Urinary bladder (tissue), 3 donors: ENCODE data around the gene ICAM1.

- PRO-cap, result unidirectional peak, minus-strand start at chr19:10226416; bidirectional peak, plus-strand start at chr19:10226873, minus-strand start at chr19:10226693
- RAMPAGE, long total RNA, result no peak
These were observed 4.8 kb downstream of the S1PR2 start for GRCh38 chr19:10226132-10226916.

GRCh38 chr19:10242687-10243200 lies 9.3 kb upstream of the MRPL4 start:
- PRO-cap, result no peak
- RAMPAGE, long total RNA, result no peak

GRCh38 chr19:10270610-10271472 lies at the start of gene ICAM1:
Gene ICAM1, plus strand, starts transcription at chr19:10271120.
- PRO-cap, result bidirectional peak, plus-strand start at chr19:10271110, minus-strand start at chr19:10270993
- RAMPAGE, long total RNA, result no peak

DNA sequence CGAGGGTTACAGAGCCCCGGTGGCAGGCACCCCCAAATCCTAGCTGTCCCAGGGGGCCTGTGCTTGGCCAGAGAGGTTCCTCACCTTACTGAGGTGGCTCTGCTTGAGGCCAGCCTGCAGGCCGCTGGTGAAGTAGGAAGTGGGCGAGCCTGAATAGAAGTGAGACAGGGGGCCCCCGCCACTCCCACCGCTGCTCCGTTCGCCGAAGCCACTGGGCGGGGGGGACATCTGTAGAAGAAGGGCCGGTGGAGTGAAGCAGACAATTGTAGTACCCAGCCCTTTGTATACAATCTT lies 2.3 kb upstream of the FDX2 start:
- PRO-cap, result no peak
- RAMPAGE, long total RNA, result no peak

- PRO-cap, result no peak
- RAMPAGE, long total RNA, result no peak
These were observed 10.1 kb downstream of the CDC37 start for GRCh38 chr19:10393207-10393709.

- PRO-cap, result no peak
- RAMPAGE, long total RNA, result no peak
These were observed 4.6 kb upstream of the PDE4A start for GRCh38 chr19:10415775-10416146.

DNA sequence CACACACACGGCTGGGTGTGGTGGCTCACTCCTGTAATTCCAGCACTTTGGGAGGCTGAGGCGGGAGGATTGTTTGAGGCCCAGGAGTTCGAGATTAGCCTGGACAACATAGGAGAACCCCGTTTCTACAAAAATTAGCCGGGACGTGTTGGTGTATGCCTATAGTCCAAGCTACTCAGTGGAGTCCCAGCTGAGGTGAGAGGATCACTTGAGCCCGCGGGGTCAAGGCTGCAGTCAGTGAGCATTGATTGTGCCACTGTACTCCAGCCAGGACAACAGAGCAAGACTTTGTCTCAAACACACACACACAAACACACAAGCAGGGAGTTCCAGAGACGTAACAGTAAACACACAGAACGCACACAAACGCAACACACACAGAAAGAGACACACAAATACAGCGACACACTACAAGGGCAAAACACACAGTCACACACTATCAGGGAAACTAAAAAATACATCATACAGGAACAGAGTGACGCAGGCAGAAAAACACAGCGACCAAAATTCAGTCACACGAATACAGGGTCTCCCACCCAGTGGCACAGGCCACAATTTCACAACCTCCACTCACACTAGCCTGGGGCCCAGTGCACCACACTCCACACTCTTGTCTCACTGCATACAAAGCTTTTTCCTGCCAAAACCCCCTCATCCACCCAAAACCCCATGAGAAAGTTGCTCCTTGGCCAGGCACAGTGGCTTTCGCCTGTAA lies 1.5 kb downstream of the S1PR5 start:
- PRO-cap, result no peak
- RAMPAGE, long total RNA, result no peak

DNA sequence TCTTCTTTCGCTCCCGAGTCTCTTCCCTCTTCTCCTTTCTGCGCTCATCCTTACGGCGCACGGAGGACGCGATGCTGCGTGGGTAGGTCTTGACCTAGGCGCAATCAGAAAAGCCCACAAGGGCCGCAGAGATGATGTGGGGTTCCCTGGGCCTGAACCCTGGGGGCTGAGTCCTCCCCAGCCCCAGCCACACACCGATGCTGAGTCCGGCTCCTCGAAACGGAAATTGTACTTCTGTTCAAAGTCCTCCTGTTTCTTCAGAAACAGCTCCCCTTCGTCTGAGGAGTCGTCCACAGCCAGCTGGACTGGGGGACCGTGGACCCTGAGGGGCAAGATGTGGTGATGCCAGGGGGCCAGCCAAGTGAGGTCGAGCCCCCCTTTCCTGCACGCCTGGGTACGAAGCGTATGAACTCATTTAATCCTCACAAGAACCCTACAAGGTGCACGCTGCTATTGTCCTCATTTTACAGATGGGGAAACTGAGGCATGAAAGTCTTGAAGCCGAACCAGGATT lies 6.1 kb downstream of the KRI1 start:
- PRO-cap, result no peak
- RAMPAGE, long total RNA, result no peak

GRCh38 chr19:10602043-10602948 lies 15.2 kb upstream of the AP1M2 start:
- PRO-cap, result bidirectional peak, plus-strand start at chr19:10602474, minus-strand start at chr19:10602284
- RAMPAGE, long total RNA, result no peak

DNA sequence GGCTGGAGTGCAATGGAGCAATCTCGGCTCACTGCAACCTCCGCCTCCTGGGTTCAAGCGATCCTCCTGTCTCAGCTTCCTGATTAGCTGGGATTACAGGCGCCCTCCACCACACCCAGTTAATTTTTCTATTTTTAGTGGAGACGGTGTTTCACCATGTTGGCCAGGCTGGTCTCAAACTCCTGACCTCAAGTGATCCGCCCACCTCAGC lies 1.7 kb upstream of the ILF3 start:
- PRO-cap, result no peak
- RAMPAGE, long total RNA, result no peak

GRCh38 chr19:10653491-10654209 lies 496 bp upstream of the ILF3 start:
- PRO-cap, result unidirectional peak, minus-strand start at chr19:10653865; bidirectional peak, plus-strand start at chr19:10654370, minus-strand start at chr19:10653922
- RAMPAGE, long total RNA, result no peak

- PRO-cap, result unidirectional peak, plus-strand start at chr19:10695652
- RAMPAGE, long total RNA, result no peak
These were observed 5.6 kb upstream of the QTRT1 start for GRCh38 chr19:10695424-10696279.

- PRO-cap, result no peak
- RAMPAGE, long total RNA, result no peak
These were observed 18.4 kb downstream of the DNM2 start for GRCh38 chr19:10736112-10736895.

GRCh38 chr19:10761544-10762219 lies 43.8 kb downstream of the DNM2 start:
- PRO-cap, result no peak
- RAMPAGE, long total RNA, result no peak

DNA sequence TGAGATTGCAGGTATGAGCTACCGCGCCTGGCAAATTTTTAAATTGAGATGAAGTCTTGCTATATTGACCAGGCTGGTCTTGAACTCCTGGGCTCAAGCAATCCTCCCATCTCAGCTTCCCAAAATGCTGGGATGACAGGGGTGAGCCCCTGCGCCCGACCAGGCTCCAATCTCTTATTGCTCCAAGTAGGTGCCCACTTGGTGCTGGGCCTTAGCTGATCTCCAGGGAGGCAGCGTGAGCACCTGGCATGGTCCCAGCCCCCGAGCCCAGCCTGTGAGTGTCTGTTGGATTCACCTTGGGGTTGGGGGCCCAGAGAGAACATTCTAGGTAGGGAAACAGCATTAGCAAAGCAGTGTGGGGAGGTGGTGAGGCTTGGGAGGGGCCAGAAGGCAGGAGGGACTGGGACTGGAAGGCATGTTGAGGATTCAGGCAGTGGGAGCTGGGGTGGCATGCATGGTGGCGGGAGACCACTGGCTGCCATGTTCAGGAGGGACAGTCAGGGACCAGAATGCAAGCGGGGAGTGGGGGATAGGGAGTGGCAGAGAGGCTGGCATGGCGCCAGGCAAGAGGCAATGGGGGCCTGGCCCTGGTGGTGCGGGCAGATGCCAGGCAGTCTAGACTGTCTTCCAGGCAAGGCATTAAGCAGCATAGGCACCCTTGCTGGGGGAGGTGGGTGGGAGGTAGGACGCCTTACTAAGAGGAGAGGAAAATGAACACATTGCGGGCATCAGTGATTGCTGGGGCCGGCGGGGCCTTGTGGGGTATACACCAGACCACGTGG lies 45.7 kb downstream of the DNM2 start:
- PRO-cap, result no peak
- RAMPAGE, long total RNA, result no peak

DNA sequence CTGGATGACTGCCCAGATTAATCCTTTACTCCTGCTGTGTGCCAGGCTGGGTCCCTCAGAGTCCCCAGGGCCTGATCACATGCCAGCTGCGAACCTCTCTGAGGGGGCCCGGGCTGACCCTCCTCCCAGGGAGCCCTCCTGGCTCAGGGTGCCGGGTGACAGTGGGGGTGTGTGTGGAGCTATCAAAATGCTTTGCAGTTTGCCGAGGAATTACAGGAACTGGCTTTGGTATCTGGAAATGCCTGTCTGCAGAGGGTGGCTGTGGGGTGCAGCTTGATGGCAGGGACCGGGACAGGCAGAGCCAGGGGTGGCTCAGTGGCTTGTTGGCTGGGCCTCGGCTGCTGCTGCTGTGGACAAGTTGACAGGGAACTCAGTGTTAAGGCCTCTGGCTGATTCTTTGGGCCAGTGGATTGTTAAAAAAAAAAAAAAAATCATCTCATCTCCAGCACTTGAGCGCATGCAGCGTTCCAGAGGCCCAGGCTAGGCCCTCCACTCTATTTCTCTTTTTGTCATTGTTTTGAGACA lies 49.0 kb downstream of the DNM2 start:
- PRO-cap, result no peak
- RAMPAGE, long total RNA, result no peak

GRCh38 chr19:10775532-10776016 lies 57.7 kb downstream of the DNM2 start:
- PRO-cap, result no peak
- RAMPAGE, long total RNA, result no peak

- PRO-cap, result bidirectional peak, plus-strand start at chr19:10817688, minus-strand start at chr19:10817617; bidirectional peak, plus-strand start at chr19:10817833, minus-strand start at chr19:10817737; bidirectional peak, plus-strand start at chr19:10818008, minus-strand start at chr19:10817865
- RAMPAGE, long total RNA, result no peak
These were observed 18.5 kb downstream of the TMED1 start for GRCh38 chr19:10817220-10818180.

DNA sequence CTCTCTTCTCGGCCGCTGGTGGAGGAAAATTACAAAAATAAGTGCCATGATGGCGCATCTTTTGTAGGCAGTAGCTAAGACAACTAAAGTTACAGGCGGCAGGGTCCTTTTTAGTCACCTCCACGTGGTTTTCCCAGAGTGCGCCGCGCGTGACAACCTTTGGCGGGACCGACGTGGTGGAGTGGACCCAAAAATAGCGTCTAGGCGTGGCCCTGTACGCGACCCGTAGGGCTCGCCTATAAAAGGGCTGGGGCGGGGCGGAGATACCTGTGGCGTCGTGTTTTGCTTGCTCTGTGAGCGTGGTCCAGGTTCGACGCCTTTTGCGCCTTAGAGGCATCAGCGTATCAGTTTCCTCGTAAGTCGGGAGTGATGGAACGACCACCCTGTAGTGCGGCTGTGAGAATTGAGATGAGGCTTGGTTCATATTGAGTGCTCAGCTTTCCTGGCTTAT lies 429 bp upstream of the TMED1 start:
- PRO-cap, result bidirectional peak, plus-strand start at position 136 of the sequence, minus-strand start outside the sequence; unidirectional peak, plus-strand start at position 241 of the sequence
- RAMPAGE, long total RNA, result no peak

DNA sequence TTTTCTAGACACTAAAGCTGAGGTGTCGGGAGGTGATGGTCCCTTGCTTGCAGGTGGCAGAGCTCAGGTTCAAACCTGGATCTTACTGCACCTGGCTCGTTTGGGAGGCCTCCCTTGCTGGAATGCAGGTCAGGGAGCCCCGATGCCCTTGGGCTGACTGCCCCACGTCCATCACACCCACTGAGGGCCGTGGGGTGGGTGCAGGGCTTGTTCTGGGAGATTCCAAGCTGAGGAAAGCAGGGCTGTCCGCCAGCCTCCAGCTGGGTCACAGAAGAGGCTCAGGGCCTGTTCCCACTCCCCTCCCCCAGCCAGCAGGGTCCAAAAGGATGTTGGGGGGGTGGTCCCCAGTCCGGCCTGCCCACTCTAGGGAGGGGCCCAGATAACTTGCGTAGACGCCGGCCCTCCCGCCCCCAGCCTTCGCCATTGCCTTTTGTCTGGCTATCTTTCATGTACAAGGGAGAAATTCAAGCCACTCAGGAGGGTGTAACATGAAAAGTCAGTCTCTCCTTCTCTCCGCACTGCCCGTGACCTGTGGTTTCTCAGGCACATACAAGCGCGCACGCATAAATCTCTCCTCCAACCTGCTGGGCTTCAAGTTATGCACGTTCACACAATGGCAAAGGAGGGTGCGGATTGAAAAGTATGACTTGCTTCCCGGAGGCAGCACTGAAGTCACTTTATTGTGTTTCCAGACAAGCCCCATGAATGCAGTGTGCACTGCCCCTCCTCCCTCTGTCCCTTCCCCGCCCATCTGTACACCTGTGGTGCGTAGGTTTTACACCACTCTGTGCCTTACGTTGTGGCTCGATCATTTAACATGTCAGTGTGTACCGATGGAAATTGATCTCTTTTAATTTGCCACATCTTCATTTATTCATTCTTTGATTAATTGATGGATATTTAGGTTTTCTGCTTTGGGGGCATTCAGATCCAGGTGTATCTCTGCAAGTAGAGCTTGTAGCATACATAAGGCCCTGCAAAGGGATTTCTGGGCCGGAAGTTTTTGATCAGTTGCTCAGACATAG lies 20.2 kb downstream of the CARM1 start:
- PRO-cap, result no peak
- RAMPAGE, long total RNA, result no peak